ENCODE measurements around a stretch of chr6.

GRCh38 chr6:121780775-121781407 lies 345.4 kb downstream of the GJA1 start:
- PRO-cap = no peak

DNA sequence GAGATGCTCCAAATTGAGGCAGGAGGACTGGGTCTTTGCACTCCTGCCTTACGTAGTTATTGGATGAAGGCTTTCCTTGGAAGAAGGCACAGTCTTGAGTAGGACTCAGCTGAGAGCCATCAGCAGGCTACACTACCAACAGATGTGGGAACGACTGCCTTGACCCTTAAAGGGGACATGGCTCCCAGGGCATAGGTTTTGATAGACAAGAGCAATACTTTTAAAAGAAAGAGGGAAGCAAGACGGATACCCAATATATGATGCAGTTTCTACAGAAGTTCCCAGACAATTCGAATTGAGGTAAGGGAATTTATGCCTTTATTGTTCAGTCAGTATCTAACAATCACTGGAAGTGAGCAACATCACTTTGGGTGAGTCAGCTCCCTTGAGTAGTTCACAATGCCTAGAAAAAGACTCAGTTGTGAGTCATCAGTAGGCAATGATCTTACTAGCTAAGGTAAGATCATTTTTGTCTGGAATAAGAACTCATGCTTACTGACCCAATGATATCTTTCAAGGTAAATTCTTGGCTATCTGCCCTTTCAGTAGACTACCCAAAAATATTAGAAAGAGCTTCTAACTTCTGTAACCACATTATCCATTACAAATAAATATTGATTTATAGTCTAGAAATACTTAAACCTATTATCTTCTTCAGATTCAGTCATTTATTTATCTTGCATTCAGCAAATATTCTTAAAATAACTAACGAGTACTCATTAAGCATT lies 390.9 kb downstream of the GJA1 start:
- PRO-cap = no peak

DNA sequence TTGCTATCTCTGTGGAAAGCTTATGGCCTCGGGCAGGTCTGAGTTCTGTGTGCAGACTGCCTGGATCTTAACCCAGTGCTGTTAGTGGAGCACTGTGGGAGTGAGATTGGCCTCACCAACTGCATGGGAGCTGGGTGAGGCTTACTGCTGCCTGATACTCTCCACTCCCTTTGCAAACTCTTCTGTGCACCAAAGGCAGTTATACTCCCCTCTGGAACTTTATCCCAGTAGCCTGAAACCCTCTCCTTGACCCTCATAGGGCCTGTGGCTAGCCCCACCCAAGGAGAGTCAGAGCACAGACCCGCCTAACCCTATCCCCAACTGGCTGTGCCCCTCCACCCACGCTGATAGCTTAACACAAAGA lies 41.4 kb upstream of the PKIB start:
- PRO-cap = no peak

DNA sequence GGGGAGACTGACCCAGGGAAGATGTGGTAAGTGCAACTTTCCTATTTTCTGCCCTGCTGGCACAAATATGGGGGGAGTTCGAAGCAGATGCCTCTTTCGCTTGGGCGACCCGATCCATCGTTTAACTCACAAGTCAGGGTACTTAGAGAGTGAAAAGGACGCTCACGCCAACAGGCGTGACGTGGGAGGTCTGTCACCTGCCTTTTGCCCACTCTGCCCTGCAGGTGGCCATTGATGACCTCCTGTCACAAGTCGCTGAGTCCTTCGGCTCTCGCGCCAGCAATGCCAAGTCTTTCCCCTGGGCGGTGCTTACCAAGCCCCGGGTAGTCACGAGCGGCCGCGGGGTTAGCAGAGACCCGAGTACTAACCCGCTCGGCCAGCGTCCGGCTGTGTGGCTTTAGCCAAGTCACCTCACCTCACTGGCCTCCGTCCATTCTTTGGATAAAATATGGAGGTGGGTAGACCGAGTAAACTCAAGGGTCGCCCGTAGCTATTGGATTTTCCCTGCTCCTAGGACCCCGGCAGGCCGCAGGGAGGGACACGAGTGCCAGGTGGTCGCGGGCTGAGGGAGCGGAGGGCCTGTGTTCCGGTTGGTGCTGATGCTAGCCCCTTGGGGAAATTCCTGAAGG lies 519 bp downstream of the PKIB start:
- PRO-cap = unidirectional peak, minus-strand start at position 257 of the sequence

GRCh38 chr6:122652987-122653704 lies 42.9 kb downstream of the PKIB start:
- PRO-cap = no peak

- PRO-cap = no peak
Observed at GRCh38 chr6:122797900-122798927, 9.2 kb downstream of the SMPDL3A start.

DNA sequence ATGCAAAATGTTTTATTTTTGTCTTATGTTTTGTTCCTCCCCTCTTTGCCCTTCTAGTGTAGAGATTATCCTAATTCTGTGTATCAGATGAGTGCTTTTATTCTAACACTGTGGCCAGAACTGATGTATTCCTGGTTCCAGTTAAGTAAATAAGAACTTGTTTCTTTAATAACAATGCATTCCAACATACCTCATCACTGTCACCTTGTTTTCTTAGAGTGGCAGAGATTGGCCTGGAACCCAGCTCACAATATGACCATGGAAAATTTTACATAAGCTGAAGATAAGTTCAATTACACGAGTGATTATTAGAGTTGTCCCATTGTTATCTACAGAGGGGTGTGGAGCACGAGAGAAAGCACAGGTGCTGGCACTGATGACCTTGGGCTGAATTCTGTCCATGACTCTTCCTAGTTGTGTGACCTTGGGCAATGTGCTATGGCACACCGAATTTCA lies 194.9 kb downstream of the TRDN start:
- PRO-cap = no peak

GRCh38 chr6:124963597-124963894 lies 1.3 kb downstream of the RNF217 start:
- PRO-cap = bidirectional peak, plus-strand start at chr6:124963640, minus-strand start at chr6:124963550

- PRO-cap = no peak
Observed at GRCh38 chr6:124964622-124965195, 2.5 kb downstream of the RNF217 start.

- PRO-cap = no peak
Observed at GRCh38 chr6:125214057-125214371, 60.4 kb downstream of the TPD52L1 start.

DNA sequence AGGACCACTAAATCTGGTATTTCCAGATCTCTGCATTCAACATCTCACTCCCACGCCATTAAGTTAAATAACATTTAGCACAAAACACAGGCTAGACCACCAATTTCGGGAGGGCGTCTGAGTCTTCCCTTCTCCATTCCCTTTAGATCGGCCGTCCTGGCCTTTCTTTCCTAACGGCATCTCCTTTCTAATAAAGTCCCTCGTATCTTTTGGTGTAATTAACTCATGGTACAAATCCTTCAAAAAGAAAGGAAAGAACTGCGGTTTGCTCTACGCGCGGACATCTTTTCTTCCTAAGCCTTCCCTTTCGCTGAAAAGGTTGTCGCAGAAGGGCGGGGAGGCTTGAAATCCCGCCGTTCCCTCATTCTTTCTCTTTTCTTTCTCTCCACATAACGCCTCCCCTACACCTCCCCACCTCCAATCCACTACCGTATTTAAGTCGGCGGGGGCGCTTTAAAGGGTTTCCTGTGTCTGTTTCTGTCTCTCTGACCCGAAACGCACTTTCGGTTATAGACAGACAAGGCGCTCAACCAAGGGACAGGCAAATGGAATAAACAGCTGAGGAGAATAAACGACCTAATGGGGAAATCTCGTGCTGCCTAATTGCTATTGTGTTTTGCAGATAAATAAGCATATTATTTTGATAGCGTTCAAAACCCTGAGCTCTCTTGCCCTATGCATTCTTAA lies 2.7 kb upstream of the HEY2 start:
- PRO-cap = bidirectional peak, plus-strand start at position 506 of the sequence, minus-strand start at position 286 of the sequence

DNA sequence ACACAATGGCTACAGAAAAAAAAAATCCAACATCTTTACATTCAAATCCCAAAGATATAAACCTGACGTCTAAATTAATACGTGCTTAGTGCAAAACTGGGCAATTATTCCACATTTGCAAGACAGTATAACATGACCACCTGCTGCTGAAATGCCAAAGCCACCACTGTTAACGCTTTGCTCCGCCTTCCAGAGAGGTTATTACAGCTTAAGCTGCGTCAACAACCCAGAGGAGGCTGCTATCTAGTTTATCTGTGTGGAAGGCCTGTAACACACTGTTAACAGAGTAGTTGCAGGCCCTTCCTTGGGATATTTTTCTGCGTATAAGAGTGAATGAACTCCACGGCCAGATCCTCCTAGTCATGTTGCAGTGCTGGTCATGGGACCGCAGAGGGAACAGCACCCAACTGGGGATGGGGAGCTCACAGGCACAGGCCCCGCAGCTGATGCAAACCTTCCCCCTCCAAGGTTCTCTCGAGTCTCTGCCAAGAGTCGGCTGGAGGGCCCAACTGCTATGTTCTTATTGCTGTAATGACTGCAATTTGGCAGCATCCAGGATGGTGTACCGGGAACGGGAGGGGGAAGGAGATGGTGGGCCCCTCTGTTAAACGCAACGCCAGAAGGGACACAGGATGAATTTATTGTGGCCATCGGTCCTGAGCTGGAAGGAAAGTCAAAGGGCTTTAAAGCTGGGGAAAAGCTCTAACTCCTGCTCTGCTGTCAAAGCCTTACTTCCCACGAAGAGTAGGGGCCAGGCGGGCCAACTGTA lies 998 bp upstream of the NCOA7 start:
- PRO-cap = unidirectional peak, plus-strand start at position 251 of the sequence

GRCh38 chr6:125793202-125793756 lies 2.5 kb downstream of the NCOA7 start:
- PRO-cap = no peak

DNA sequence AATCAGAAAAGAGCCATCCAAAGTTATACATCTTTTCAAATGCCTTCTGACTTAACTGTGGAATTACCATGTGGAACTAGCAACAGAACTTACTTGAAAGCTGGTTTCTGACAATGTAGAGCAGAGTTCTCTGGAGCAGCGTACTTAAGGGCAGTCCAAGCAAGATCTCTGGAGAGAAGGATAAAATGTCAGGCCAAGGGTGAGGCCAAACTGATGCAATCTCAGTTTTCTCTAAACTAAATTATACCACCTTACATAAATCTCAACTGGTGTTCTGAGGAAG lies 27.9 kb downstream of the NCOA7 start:
- PRO-cap = unidirectional peak, minus-strand start at position 170 of the sequence

GRCh38 chr6:125827924-125828531 lies 37.3 kb downstream of the NCOA7 start:
- PRO-cap = no peak

DNA sequence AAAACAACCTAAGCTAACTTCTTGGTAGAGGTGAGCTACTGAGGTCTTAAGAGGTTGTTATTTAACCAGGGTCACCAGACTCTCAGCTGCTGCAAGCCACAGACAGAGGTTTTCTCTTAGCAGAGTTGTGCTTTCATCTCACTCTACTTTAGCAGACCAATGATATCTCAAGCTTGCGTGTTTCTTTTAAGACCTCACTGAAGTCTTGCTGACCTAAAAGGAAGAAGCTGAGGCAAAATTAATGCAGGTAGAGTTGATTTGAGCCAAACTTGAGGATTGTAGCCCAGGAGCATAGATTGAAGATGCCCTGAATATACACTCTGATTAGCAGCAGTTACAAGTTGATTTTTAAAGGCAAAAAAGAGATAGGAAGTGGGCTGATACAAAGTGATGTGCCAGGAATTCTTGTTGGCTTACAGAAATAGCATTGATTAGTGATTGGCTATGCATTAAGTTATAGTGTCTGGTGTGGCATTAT lies 43.7 kb downstream of the NCOA7 start:
- PRO-cap = no peak

DNA sequence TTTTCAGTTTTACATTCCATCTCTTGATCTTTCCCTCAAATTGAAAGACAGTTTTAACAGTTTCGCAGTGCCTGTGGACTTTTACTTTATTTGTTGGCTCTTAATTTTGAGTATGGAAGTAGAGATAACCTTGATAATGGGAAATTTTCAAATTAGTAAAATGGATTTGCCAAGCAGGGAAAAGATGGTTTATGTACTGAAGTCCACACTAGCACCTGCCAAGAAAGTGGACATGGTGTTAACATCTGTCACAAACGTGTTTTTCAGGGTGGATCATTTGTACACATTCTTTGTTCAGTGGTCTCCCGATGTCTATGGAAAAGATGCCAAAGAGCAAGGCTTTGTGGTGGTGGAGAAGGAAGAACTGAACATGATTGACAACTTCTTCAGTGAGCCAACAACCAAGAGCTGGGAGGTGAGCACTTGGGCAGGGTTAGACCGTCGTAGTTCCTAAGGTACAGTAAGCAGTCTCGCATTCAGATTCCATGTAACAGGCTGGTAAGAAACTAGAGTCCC lies 41.4 kb upstream of the HINT3 start:
- PRO-cap = no peak

- PRO-cap = no peak
Observed at GRCh38 chr6:125989713-125990266, 3.5 kb downstream of the TRMT11 start.

DNA sequence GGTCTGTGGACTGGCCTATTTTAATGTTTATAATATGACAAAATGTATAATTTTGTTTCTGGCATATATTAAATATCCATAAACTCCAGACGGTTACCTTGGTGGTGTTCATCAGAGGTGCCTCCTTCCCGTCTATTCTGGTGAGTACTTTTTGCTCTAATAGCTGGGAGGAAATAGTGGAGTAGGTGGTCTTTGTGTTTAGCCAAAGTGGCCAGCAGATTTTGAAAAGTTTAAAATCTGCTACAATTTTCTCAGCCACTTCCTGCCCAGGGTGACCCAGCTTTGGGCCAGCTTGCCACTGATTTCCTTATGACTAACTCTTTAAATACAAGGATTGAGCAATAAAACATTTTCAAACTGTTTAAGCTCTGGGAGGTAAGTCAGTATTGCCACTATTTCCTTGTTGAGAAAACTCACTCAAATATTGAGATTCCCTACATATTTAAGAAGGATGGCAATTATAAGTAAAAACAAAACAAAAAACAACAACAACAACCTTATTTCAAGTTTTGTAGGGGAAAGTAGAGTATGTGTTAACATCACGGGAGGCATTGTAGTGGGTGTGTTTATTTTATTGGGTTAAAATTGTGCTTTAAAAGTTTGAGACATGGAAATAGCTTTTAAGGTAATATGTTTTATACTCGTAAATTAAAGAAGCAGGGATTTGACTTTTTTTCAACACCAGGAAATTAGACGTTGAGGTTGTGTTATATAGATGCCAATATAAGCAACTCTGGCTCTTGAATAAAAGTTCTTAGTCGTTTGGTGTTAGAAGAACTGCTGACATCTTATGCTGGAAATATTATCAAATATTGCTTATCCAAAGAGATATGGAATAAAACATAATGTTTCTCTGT lies 54.6 kb downstream of the TRMT11 start:
- PRO-cap = no peak

DNA sequence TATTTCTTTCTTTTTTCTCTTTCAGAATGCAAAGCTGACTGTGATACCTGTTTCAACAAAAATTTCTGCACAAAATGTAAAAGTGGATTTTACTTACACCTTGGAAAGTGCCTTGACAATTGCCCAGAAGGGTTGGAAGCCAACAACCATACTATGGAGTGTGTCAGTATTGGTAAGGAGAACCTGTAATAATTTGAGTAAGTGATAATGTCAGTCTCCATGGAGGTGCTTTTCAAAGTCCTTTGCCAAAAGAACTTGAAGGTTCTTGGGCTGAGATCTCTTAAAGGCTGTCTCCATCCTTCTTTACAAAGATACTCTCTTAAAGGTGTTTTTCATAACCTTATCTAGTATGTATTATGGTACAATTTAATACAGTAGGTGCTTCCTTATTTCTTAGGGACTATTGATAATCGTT lies 31.9 kb downstream of the RSPO3 start:
- PRO-cap = no peak